PC-3 (cell line): ENCODE results near the gene CLEC18A.

GRCh38 chr16:68589330-68589628 lies 50.2 kb downstream of the ZFP90 start:
- RAMPAGE, long total RNA, result no peak

DNA sequence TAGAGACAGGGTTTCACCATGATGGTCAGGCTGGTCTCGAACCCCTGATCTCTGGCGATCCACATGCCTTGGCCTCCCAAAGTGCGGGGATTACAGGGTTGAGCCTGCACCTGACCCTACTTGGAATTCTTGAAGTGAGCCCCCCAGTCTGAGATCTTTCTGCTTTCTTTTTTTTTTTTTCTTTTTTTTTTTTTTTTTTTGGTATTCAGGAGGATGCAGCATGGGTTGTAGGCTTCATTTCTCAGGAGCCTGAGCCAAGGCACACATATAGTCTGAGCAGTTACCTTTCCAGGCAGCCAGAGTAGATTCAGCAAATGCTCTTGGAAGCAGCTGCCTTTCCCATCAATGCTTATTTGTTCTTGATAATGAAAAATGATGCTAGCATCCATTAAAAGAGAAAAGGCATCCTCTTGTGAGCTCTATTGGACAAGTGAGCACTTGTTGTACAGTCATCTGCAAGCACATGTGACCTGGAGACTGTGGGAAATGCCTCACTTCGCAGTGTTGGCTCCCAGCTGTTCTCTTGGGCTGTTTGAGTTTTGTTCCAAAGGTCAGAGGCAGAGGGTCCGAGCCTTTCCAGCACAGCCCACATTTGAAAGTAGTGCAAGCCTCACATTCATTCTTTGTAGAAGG lies 49.4 kb downstream of the CDH1 start:
- RAMPAGE, long total RNA, result no peak

GRCh38 chr16:68789975-68791062 lies 53.0 kb upstream of the TANGO6 start:
- RAMPAGE, long total RNA, result no peak

DNA sequence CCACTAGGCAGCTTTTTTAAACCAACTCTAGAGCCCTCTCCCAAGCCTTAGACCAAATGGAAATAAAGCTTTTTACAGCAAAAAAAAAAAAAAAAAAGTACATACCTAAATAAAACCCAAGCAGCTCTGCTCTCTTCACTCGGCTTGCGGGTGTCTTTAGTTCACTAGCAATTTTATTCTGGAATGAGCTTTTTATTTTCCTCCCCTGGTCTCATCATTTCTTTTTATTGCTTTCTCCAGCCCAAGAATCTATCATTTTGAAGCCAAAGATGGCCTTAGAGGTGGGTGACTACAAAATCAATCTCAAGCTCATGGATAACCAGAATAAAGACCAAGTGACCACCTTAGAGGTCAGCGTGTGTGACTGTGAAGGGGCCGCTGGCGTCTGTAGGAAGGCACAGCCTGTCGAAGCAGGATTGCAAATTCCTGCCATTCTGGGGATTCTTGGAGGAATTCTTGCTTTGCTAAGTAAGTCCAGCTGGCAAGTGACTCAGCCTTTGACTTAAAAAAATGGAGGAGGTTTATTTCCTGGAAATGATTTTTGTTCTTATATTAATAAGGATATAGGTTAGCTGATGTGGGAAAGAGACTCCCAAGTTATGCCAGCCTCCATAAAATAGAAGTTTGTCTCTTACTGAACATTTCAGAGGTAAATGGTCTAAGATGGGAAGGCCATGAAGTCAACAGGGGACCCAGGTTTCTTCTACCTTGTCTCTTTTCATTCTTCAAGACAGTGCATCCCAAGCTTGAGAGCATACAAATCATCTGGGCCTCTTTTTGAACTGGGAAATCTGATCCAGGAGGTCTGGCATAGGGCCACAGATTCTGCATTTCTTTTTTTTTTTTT lies 19.9 kb upstream of the TANGO6 start:
- RAMPAGE, long total RNA, result no peak

GRCh38 chr16:68921634-68922074 lies 78.3 kb downstream of the TANGO6 start:
- RAMPAGE, long total RNA, result no peak

DNA sequence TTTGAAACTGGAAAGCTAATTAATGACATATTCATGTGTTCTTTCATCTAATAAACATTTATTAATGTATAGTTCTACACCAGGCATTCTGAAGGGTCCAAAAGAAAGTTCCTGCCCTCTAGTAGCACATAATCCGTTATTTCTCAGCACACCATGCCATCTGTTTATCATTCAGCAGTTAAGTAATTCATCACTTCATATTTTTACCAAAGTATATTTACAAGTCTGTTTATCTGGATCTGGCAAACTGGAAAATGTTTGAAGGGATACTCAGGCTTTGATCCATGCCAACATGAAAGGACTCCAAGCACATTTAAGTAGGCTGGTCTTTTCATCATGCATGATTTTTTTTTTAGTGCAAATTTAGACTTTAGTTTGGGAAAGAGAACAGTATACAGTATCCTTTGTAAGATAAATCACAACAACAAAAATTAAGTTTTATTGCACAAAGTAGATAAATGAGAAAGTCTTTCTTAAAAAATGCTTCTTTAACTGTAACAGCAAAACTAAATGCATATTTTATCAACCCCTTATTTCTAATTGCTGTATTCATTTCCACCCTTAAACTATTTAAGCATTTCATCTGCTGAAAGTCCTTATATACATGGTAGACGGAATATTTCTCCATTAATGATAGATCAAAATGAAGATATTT lies 4.0 kb upstream of the VPS4A start:
- RAMPAGE, long total RNA, result no peak

- RAMPAGE, long total RNA, result no peak
Observed at GRCh38 chr16:69448698-69449263, 24.4 kb downstream of the CYB5B start.

GRCh38 chr16:69468778-69469215 lies 44.4 kb downstream of the CYB5B start:
- RAMPAGE, long total RNA, result no peak

DNA sequence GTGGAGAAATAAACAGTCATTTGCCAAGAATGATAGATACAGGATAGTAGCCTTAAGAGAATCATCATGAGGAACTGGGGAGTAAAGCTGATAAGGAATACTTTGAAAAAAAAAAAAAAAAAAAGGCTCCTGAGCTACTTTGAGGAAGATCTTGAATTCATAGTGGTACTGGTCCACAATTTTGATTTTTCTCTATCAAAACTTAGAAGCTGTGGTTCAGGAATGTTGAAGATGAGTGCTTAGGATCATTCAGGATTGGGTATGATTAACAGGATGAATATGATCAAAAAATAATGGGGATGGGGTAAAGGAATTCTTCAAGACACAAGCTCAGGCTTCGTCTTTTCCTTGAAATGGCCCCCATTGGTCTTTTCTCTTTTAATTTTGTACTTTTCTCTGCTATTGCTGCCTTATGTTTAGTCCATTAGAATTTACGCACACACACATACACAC lies 34.9 kb downstream of the NFAT5 start:
- RAMPAGE, long total RNA, result no peak

DNA sequence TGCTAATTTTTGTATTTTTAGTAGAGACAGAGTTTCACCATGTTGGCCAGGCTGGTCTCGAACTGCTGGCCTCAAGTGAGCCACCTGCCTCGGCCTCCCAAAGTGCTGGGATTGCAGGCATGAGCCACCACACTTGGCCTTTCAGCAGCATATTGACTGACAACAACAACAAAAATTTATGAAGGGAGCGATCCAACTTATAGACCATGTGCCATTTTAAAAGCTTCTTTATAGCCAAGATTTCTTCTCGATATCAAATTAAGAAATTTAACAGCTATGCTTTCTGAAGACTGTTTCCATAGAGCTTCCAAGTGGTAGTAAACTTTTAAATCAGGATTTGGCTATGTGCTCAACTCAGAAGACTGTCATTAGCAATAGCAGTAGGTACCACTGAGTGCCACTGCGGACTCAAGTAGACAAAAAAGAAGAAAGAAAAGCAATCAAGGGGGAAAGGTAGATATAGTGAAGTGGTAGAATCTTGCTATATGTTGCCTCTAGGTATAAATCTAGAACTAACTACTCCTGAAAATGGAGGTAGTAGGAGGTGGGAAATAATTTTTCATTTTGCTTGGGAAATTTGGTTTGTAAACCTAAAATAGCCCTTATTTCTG lies 36.5 kb downstream of the NQO1 start:
- RAMPAGE, long total RNA, result no peak

DNA sequence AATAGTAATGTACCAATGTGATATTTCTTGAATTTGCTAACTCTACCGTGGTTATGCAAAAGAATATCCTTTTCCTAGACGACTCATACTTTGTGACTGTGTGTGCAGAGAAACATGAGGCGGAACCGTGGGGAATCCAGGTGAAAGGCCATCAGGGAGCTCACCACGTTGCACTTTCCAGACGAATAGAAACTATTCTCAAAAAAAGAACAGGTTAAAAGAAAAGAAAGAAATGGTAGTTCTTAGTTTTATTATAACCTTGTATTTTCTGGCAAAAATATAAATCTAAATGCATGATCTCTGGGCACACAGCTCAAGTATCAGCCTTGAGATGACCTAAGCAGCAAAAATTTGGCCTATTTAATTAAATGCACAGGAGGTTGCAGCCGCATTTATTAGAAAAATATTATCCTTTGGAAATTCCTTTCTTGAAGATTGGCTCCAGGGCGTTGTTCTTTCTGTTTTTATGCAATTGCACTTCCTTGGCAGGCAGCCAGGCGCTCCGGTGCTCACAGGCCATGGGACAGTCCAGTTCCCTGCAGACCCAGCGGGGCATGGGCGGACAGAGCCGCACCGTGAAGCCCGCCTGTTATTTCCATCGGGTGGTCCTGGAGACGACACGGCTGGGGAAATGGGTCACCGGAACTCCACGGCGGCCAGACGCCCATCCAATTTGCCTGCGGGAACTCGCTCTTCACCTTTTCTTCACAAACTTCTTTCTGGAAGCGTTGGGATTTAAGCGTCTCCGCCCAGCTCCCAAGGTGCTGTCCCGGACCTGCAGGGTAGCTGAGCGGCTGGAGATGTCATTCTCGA lies 12.9 kb downstream of the NOB1 start:
- RAMPAGE, long total RNA, result no peak

GRCh38 chr16:69764174-69764502 lies 2.0 kb downstream of the WWP2 start:
- RAMPAGE, long total RNA, result no peak

DNA sequence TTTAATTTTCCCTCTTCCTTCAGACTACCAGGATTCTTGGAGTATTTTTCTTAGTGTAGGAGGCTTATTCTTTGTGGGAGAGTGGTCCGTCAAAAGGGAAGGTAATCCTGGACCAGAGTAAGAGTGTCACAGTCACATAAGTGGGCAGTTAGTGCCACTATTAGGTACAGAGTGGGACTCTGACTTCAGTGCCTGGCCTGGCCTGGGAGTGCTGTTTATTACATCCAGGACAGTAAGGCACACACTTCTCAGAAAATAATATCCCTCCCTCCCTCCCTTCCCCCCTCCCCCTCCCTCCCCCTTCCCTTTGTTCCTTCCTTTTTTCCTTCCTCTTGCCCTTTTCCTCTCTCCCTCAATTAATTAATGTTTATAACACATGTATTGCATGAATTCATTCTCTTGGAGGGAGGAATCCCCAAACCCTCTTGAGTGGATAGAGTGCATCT lies 62.1 kb downstream of the WWP2 start:
- RAMPAGE, long total RNA, result no peak

DNA sequence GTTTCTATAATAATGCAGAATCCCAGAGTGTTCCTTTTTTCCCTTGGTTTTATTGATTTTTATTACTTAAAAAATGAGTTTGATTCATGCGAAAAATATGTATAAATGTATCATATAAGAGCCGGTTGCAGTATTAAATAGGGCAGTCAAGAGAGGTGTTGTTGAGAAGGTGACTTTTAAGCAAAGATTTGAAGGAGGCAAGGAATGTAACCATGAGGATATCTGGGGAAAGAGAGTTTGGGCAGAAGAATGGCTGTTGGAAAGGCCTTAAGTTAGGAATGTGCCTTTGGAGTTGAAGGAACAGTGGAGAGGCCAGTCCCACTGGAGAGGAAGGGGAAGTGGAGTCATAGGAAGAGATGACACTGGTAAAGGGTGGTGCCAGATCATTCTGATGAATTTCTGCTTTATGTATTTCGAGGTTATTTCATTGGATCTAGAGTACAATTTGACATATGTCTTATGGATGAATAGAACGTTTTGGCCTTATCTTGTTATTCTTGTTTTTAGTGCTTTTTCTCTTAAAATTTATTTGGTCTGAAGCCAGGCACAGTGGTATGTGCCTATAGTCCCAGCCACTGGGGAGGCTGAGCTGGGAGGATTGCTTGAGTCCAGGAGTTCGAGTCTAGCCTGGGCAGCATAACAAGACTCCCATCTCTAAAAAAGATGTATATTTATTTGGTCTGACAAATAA lies 93.5 kb downstream of the WWP2 start:
- RAMPAGE, long total RNA, result no peak

DNA sequence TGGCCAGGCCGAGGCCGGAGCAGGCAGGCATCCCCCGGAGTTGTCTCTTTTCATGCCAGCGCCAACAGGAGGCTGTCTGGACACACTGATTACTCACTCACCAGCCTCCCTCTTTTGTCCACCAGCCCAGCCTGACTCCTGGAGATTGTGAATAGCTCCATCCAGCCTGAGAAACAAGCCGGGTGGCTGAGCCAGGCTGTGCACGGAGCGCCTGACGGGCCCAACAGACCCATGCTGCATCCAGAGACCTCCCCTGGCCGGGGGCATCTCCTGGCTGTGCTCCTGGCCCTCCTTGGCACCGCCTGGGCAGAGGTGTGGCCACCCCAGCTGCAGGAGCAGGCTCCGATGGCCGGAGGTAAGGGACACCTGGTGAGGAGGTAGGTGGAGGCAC lies at the start of gene CLEC18A:
Gene CLEC18A (plus strand): TSS at position 199 of the 391 bp plus-strand sequence.
- RAMPAGE, long total RNA, result no peak

DNA sequence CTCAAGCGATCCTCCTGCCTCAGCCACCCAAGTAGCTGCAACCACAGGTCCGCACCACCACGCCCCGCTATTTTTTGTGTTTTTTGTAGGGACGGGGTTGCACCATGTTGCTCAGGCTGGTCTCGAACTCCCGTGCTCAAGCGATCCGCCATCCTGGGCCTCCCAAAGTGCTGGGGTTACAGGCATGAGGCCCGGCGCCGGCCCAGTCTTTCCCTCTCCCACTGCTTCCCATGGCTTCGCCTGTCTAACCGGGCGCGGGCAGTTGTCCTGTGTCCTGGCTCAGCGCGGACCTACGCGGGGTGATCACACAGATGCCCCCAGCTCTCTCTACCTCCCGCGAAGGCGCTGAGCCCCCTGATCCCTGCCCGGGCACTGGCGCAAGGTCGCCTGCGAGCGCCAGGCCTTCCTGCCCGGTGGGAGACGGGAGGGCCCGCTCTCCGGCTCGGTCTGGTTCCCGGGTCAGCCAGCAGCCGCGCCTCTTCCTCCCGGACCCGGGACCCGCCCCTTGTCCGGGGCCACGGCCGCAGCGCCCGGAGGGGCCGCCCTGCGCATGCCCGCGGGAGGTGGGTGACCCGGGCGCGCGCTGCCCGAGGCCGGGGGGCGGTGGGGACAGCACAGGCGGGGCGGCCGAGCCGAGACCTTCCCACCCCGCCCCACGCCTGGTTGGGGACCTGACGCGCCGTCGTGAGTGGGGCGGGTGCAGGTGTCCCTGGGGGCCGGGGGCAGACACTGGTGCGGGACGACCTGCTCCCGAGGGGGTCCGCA lies 13.9 kb downstream of the CLEC18A start:
- RAMPAGE, long total RNA, result no peak

DNA sequence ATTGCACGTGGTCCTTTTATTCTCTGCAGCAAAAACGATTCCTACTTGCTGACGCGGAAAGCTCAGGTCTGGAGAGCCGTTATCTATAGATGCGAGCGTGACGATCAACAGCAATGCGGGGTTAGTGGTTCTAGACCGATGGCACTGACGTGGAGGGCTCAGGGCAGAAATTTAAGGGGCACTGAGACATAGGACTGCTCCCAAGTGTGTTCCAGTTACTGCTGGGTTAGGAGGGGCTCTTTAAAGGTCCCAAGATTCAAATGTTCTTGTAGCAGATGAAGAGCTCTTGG lies 596 bp upstream of the EXOSC6 start:
- RAMPAGE, long total RNA, result no peak

- RAMPAGE, long total RNA, result no peak
Observed at GRCh38 chr16:70478876-70479829, 24.8 kb downstream of the FCSK start.

- RAMPAGE, long total RNA, result no peak
Observed at GRCh38 chr16:70573315-70574519, 50.1 kb downstream of the SF3B3 start.

DNA sequence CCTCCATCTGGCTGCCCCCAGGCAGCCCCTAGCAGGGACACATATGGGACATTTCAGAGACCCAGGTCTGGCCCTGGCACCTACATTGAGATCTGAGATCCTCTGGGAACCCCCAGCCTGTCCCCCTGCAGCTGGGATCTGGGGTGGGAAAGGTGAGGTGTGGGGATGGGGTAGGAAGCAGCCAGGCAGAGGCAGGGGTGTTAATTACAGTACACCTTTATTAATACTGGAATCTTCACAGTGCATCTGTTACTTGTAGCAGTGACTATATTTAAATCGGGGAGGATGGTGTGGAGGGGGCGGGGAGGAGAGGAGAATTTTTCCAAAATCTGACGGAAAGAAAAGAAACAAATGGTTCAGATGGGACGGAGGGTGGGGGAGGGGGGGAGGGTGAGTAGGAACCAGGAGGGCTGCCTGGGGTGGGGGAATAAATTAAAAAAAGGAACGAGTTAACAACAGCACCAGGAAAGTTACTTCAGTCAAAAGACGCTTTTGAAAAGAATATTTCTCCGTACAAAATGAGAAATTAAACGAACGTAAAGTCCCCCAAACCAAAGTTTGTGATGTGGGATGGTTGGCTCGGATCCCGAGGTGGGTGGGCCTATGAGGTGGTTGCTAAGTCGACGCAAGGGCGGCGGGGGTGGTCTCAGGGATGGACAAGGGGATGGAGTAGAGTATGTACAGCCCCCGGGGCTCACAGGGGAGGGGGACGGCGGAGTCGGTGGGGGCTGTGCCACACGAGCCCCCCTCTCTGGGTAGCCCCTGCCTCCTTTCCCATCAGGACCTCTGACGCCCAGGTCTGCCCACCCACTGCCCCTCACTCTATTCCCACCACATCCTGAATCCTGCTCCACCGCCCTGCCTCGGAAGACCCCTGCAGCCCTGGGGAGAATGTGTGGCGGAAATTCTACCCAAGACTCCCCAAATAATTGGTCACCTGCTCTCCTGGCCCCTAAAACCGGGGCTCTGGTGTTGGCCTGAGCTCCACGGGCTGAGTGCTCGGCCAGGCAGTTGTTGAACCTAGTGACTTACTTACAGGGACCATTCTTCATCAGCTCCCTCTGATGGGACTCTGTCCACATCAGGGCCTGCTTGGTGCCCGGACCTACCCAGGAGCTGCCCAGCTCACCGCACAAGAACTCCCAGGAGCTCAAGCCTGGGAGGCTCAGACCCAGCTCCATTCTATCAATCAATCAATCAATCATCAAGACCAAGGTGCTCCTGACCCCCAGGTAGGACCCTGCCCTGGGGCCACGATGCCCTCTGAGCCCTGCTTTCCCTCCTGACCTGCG lies 15.1 kb downstream of the IL34 start:
- RAMPAGE, long total RNA, result no peak